SJCRH30 (cell line): ENCODE measurements around a stretch of chr2.

DNA sequence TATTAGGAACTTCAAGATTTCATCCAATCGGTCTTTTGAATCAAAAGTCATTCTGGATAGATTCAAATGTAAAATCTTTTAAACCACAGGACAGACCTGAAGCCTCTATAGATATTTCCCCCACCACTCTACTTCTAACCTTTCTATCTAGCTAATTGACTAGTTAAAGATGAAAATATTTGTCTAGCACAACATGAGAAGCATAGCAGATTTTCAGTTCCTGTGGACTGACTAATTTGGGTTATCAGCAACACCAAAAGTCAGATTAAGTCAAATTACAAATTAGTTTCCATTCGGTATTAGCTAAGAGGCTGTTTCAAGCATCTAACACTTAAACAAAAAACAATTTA lies 5.0 kb downstream of the CYTIP start:
- RAMPAGE, long total RNA: no peak

DNA sequence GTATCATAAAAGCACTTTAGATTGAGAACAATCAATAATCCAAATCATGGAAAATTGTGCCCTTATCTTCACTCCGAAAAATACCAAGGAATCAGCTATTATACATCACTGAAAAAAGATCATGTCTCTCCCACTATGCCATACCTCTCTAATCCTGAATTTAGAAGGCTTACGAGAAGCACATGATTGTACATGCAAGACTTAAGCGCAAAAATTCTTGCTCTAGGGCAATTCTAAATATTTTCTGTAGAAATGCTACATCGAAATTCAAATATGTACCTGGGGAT lies 1.3 kb downstream of the CYTIP start:
- RAMPAGE, long total RNA: no peak

GRCh38 chr2:157837442-157838493 lies 38.4 kb downstream of the ACVR1 start:
- RAMPAGE, long total RNA: no peak

DNA sequence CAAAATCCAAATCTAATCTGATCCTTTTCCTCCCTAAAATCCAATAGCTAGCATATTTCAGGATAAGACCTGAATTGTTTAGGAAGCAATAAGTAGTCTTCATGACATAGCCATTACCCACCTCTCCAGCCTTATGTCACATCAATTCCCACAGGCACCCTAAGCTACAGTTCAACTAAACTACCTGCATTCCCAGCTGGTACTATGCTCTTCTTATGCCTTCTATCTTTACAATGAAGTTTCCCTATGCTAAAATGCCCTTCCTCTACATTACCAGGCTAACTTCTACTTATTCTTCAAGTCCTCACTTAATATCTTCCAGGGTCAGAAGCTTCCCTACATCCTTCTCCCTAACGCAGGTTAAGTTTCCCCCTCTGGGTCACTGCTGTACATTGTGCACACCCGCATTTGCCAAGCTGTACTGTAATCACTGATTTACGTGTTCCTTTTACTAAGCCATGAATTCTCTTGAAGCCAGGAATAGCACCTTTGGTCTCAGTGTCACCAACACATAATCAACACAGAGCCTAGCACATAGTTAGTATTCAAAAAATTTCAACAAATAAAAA lies 22.4 kb downstream of the ACVR1 start:
- RAMPAGE, long total RNA: no peak

DNA sequence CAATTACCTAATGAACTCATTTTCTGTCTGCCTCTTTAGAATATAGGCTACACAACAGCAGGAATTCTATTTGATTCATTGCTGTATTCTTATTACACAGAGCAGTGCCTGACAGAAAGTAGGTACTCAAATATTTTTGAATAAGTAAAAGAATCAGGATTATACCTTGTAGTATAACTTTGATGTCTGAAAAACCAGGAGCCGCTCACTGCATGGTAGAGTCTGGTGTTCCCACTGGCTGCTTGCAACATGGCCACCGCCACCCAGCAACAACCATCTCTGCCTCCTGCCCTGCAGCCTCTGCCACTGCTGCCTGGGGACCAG lies 38.5 kb upstream of the UPP2 start:
- RAMPAGE, long total RNA: no peak

DNA sequence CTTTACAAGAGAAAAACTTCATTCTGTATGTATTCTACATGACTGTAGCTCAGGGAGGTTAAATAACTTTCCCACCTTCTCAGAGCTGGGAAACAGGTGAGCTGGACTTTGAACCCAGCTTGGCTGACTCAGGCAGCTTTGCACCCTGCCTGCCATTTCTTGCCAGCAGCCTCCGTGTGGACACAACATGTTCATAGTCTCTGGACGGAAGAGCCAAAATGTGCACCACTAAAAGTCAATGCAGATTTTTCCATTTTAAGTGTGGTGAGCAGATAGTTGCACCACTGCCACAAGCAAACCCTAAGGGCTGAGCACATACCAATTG lies 26.8 kb downstream of the UPP2 start:
- RAMPAGE, long total RNA: no peak

GRCh38 chr2:158320991-158321615 lies 135.4 kb downstream of the CCDC148 start:
- RAMPAGE, long total RNA: no peak

DNA sequence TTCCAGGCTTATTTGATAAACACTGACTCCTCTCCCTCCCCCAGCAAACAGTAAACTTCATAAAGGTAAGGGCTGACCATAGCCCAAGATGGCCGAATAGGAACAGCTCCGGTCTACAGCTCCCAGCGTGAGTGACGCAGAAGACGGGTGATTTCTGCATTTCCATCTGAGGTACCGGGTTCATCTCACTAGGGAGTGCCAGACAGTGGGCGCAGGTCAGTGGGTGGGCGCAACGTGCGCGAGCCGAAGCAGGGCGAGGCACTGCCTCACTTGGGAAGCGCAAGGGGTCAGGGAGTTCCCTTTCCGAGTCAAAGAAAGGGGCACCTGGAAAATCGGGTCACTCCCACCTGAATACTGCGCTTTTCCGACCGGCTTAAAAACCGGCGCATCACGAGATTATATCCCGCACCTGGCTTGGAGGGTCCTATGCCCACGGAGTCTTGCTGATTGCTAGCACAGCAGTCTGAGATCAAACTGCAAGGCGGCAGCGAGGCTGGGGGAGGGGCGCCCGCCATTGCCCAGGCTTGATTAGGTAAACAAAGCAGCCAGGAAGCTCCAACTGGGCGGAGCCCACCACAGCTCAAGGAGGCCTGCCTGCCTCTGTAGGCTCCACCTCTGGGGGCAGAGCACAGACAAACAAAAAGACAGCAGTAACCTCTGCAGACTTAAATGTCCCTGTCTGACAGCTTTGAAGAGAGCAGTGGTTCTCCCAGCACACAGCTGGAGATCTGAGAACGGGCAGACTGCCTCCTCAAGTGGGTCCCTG lies 105.2 kb downstream of the CCDC148 start:
- RAMPAGE, long total RNA: no peak

DNA sequence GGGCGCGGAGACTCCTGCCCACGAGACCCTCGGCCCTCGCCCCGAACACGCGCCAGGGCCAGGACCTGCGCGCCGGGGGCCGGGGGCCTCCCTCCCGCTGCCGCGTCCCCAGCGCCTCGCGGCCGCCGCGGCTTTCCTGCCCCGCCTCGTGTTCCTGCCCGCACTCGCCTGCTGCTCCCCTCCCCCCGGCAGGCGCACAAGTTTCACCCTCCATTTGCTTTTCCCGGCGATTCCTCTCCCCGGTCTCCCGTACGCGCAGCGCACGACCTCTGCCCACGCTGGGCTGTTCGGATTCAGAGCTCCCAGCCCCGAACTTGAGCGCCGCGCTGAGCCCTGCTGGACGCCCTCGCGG lies 465 bp downstream of the PKP4 start:
- RAMPAGE, long total RNA: no peak

DNA sequence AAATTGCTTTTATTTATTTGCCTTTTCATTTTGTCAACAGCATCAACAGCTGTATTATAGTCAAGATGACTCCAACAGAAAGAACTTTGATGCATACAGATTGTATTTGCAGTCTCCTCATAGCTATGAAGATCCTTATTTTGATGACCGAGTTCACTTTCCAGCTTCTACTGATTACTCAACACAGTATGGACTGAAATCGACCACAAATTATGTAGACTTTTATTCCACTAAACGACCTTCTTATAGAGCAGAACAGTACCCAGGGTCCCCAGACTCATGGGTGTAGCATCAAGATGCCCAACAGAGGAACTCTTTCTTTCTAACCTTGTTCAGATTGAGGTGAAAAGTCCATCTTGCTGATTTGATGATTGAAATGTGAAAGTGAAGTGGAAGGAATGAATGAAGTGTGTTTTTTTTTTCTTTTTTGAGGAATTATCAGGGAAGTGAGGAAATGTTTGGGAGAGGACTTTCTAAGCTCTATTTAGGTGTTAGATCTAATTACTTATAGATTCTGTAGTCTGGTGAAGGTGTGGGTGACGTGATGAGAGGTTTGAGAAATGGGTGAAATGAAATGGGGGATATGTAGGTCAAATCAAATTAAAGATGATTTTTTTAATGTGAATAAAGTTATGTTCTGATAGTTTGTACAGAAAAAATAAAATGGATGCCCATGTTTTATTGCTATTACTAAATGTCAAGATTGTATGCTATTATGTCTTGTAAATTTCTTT lies 114.6 kb upstream of the DAPL1 start:
- RAMPAGE, long total RNA: no peak

- RAMPAGE, long total RNA: no peak
Observed at GRCh38 chr2:158717887-158718347, 77.2 kb upstream of the DAPL1 start.

DNA sequence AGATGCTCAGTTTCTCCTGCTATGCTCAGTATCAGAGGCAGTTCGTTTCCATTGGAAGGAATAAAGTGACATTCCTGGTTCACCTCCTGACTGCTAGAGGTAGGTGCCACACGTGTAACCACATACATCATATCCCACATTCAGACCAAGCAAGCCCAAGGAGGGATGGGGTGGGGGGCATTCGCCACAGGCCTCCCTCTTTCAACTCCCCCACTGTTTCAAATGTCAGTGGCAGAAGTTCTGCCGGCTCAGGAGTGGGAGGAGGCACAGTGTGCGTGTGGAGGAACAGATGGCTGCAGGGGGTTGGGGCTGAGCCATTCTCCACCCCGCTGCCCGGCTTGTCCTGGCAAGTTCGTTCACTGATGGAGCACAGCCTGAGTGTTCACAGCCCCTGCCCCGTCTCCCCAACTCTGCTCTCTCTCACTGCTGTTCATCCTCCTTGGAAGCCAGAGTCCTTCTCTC lies 75.4 kb upstream of the TANC1 start:
- RAMPAGE, long total RNA: no peak

GRCh38 chr2:158936856-158937556 lies 31.4 kb upstream of the TANC1 start:
- RAMPAGE, long total RNA: no peak

GRCh38 chr2:159059535-159059901 lies 91.1 kb downstream of the TANC1 start:
- RAMPAGE, long total RNA: no peak

- RAMPAGE, long total RNA: no peak
Observed at GRCh38 chr2:159090325-159090875, 122.0 kb downstream of the TANC1 start.

DNA sequence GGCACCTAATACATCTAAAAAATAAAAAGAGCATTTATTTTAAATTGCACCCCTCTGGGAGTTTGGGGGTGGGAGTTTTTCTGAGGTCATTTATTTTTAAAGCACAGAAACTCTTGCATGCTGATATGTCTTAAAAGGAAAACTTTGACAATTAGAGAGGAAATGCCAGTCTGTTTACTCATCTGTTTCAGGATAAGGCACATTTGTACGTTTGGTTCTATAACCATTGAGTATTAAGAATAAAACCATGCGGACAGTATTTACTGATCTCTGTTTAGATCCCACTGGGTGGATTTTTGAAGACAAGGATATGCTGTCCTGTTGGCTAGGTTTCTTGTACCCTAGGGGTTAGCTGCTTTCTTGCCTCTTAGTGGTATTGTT lies 122.9 kb downstream of the TANC1 start:
- RAMPAGE, long total RNA: no peak

GRCh38 chr2:159147118-159147605 lies 139.3 kb downstream of the WDSUB1 start:
- RAMPAGE, long total RNA: no peak

DNA sequence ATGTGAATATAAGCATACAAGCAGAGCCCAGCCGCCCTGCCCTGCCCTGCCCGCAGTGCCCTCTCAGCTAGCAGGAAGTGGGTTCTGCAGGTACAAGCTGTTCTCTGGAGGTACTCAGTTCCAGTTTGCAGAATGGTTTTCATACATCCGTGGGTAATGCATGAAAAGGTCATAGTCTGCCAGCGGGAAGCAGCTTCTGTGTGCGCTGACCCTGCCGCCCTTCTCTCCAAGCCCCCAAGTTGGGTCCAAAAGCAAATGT lies 76.6 kb downstream of the WDSUB1 start:
- RAMPAGE, long total RNA: no peak

DNA sequence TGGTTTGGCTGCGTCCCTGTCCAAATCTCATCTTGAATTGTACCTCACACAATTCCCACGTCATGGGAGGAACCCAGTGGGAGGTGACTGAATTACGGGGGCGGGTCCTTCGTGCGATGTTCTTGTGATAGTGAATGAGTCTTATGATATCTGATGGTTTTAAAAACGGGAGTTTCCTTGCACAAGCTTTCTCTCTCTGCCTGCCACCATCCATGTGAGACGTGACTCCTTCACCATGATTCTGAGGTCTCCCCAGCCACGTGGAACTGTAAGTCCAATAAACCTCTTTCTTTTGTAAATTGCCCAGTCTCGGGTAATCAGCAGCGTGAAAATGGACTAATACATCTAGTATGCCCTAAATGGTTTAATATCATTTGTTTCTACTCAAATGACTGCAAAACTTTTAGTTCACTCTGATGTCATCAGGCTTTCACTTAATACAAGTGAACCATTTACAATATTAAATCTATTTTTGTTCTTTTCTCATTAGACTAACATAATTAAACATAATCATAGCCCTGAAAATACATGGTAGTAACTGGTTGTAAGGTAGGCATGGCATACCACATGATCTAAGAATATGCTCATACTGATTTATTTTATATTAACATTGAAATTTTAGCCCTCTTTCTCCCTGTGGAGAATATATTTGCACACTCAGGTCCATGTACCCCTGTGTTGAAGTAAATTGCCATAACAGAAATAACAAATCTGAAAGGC lies 70.0 kb downstream of the BAZ2B start:
- RAMPAGE, long total RNA: no peak

GRCh38 chr2:159612677-159613066 lies 3.7 kb downstream of the BAZ2B start:
- RAMPAGE, long total RNA: no peak